Iris pigment epithelial cell (primary cell): Measurements from ENCODE around the gene DNTT.

GRCh38 chr10:94546275-94546653 is 676 bp downstream of the HELLS start:
- RRBS = no CpG with 5 or more reads among the region's 10 CpGs

- RRBS = no CpG with 5 or more reads among the region's 5 CpGs
Observed at GRCh38 chr10:94682501-94683235, 861 bp upstream of the CYP2C18 start.

GRCh38 chr10:94941629-94942322 is 3.3 kb downstream of the CYP2C9 start:
- RRBS = no CpG with 5 or more reads among the region's 9 CpGs

- RRBS = no CpG with 5 or more reads among the region's 4 CpGs
Observed at GRCh38 chr10:95348906-95349367, 58.1 kb upstream of the PDLIM1 start.

- RRBS = no CpG with 5 or more reads among the region's 9 CpGs
Observed at GRCh38 chr10:95355498-95355850, 64.7 kb upstream of the PDLIM1 start.

DNA sequence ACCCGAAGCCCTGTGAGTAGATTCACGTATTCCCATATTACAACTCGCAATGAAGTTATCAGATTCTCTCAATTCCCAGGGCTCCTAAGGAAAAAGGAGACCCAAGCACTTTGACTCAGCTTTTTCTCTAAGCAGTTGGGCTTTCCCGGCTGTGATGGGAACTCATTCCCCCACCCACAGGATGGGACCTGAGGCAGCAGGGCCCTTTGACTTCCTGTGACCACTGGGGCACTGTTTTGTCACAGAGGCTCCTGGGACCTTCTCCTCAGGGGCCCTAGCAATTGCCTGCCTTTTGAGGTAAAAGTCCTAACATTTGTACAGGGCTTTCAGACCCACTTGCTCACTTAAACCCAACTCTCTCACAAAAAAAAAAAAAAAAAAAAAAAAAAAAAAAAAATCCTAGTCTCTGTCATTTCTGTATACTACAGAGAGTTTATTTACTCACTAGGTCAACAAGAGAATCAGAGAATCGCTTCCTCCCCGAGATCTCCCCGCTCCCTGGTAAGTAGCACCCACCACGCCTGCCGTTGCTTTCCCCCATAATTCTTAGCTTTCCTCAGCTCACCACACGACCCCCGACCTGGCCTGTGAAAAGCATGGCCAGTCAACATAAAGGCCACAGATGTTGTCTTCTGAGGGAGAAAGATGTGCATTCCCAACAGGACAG is 122.9 kb upstream of the PDLIM1 start:
- RRBS = no CpG with 5 or more reads among the region's 11 CpGs

- RRBS = no CpG with 5 or more reads among the region's 5 CpGs
Observed at GRCh38 chr10:95416373-95417005, 125.7 kb upstream of the PDLIM1 start.

GRCh38 chr10:95421740-95422193 is 131.0 kb upstream of the PDLIM1 start:
- RRBS = no CpG with 5 or more reads among the region's 3 CpGs

DNA sequence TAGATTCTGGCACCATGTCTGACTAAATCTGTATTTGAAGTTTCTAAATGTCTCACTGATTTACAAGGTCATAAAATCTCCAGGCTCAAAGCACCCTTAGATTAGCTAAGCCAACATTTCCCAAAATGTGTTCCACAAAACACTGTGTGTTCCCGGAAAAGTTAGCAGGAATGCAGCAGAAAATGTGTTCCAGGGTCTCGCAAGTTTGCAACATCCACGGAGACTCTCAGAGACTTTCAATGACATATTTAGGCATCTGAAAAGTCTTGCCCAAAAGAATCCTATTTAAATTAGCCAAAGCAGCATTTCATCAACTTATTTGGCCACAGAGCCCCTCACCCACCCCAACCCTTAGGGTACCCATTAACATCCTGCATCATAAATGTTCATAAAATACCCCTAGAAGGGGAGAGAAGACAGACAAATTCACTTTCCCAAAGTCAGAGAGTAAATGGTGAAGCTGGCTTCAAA is 91.8 kb downstream of the SORBS1 start:
- RRBS = no CpG with 5 or more reads among the region's 3 CpGs

- RRBS = no CpG with 5 or more reads among the region's 6 CpGs
Observed at GRCh38 chr10:95471489-95472232, 89.5 kb downstream of the SORBS1 start.

- RRBS = no CpG with 5 or more reads among the region's 5 CpGs
Observed at GRCh38 chr10:95473890-95474730, 87.1 kb downstream of the SORBS1 start.

DNA sequence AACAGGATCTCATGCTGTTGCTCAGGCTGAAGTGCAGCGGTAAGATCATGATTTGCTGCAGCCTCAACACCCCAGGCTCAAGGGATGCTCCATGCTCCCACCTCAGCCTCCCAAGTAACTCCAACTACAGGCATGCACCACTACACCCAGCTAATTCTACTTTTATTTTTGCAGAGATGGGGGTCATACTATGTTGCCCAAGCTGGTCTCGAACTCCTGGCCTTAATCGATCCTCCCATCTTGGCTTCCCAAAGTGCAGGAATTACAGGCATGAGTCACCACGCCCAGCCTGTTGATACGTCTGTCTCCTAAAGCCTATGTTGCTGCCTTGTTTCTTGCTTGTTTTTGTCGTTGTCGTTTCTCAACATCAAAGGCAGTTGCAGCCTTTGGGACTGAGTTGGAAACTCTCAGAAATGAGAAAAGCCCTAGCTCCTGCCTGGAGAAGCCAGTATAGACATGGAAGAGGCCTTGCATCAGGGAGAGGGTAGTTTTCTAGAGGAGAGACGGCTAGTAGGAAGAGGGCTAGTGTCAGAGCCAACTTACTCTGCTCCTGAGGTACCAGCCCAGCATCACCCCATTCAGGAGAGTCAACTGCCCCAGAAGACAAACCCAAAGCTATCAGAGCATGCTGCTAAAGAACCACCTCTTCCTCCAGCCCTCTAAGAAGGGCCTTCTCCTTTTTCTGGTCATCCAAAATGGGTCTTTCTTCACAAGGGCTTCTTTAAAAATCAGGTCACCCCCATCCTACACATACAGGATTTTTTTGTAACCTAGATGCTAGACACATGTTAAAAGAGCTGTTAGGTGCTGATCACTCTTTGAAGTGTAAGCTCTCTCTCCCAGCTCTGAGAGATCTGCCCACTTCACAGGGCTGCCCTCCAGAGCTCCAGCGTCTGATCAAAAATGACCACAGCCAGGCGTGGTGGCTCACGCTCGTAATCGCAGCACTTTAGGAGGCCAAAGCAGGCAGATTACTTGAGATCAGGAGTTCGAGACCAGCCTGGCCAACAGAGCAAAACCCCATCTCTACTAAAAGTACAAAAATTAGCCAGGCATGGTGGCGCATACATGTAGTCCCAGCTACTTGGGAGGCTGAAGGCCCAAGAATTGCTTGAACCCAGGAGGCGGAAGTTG is 49.6 kb downstream of the SORBS1 start:
- RRBS = no CpG with 5 or more reads among the region's 16 CpGs

GRCh38 chr10:95535910-95536597 is 25.1 kb downstream of the SORBS1 start:
- RRBS = no CpG with 5 or more reads among the region's 10 CpGs

DNA sequence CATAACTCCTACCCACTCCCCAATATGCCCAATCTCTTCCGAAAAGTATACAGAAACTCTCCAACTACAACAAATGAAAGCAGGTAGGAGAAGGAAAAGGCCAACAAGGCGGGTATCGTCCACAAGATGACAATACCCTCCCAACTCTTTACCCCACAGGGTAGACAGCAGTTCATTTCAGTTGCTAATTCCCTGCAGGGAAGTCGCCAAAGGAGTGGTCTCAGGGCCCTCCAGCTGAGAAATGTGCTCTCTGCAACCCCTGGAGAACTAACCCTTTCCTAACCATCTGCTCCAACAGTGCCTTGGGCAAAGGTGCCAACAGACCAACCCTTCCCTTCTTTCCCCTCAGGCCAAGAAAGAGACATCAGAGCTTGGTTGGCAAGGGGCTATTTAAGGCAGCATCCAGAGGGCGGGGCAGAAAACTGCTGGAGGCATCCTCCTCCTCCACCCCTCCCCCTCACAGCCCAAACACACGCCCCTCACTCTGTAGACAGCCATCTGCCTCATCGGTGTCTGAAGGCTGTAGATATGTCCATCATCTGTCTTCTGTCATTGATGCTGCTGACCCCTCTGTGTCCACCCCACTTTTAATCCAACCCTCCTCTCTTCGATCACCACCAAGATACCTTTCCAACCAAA is 1.7 kb downstream of the SORBS1 start:
- RRBS = no CpG with 5 or more reads among the region's 8 CpGs

- RRBS = no CpG with 5 or more reads among the region's 2 CpGs
Observed at GRCh38 chr10:95728591-95728907, 27.4 kb upstream of the ENTPD1 start.

- RRBS = no CpG with 5 or more reads among the region's 3 CpGs
Observed at GRCh38 chr10:96140357-96140893, 10.3 kb downstream of the ZNF518A start.

GRCh38 chr10:96287508-96288194 is 16.3 kb upstream of the BLNK start:
- RRBS = no CpG with 5 or more reads among the region's 5 CpGs

- RRBS = no CpG with 5 or more reads among the region's 4 CpGs
Observed at GRCh38 chr10:96290493-96291049, 13.7 kb upstream of the DNTT start.

DNA sequence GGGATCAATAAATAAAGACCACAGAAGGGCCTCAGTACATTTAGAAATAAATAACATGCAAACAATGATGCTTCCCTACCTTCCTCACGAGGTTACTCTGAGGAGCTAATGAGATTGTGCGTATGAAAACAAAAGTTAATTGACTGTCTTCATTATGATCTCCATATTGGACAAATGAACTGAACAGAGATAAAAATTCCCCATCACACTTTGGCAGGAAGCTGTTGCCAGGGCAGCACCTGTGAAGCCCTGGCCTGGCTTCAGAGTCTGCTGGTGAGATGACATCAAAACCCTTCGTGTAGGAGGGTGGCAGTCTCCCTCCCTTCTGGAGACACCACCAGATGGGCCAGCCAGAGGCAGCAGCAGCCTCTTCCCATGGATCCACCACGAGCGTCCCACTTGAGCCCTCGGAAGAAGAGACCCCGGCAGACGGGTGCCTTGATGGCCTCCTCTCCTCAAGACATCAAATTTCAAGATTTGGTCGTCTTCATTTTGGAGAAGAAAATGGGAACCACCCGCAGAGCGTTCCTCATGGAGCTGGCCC is at the start of gene DNTT:
TSS of gene DNTT (plus strand) at position 312 of the 544 bp plus-strand sequence.
- RRBS = no CpG with 5 or more reads among the region's 11 CpGs

DNA sequence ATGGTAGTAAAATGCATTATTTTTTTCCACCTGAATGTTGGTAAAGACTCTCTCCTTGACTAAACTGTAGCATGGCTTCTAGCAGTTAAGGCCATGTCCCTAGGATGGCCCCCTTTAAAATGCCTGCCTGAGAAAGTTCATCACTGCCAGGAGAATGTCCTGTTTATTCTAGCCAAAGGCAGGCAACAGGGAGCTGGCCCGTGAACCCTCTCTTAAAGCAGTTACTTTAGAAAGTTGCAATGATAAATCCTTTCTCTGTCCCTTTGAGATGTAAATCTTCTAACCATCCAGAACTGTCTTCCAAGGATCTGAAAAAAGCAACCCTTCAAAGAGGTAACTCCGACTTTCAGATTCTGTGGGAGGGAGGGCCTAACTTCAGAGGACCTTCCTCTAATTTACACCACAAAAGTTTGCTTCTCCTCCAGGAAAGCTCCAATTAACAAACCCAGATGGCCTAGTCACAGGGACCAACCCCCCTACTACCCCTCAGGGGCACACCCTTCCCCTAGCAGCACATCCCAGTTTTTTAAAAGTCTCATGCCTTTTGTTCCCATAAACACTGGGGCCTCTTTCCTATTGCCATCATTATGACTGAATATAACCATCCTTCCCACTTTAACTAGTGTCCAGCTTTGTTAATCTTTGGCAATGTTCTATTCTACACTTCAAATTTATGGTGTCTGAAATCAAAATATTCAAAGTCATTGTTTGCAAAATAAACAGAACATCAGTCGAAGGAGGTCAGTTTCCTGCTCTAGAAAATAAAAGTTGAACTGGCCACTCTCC is 5.6 kb downstream of the DNTT start:
- RRBS = no CpG with 5 or more reads among the region's 3 CpGs